ENCODE data around the genes METTL18, PRRC2C and MYOCOS.

DNA sequence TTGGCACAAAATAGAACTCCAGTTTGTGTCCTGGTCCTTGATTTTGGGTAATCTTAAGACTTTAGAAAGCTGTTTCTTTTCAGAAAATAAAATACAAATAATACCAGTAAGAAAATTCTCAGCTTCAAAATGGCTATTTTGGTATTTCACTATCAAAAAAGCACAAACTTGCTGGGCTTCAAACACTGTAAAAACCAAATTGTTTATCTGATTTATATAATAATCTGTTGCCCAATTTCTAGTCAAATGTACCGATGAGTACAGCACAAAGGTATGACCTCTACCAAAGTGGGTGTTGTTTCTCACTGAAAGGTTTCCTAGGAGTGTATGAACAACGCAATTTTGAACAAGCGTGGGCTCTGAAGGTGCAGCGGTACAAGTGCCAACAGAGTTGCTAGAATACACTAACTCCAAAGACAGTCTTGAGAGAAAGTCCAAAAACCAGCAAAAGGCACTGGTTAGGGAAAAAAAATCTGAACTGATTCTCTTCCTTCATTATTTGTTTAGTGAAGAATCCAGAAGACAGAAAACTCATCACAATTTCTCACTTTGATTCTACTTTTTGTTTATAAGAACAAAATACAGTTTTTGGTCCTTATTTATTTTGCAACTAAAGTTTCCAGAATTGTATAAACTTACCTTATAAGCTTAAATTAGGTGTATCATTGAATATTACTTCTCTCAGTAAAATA is 130.4 kb downstream of the ATP1B1 start:
- RRBS = no CpG with 5 or more reads among the region's 4 CpGs
CAGE:
- cytosol, long polyA plus RNA = no peak
- long polyA plus RNA = no peak
- nucleus, long polyA plus RNA = no peak

GRCh38 chr1:169421293-169422062 is 5.8 kb downstream of the CCDC181 start:
- RRBS = no CpG with 5 or more reads among the region's 8 CpGs
CAGE:
- cytosol, long polyA plus RNA = no peak
- long polyA plus RNA = no peak
- nucleus, long polyA plus RNA = no peak

GRCh38 chr1:169459793-169461183 is 25.5 kb downstream of the SLC19A2 start:
- RRBS = 10% methylated on average over 9 of the region's 43 CpGs
CAGE:
- cytosol, long polyA plus RNA = no peak
- long polyA plus RNA = no peak
- nucleus, long polyA plus RNA = no peak

- RRBS = 1% methylated on average over 13 of the region's 56 CpGs
CAGE:
- cytosol, long polyA plus RNA = start-site peak on the minus strand at chr1:169794867-169794901, 67 reads; start-site peak on the plus strand at chr1:169795037-169795090, 608 reads
- long polyA plus RNA = start-site peak on the minus strand at chr1:169794886-169794938, 72 and 61 reads in 2 replicates; start-site peak on the plus strand at chr1:169795037-169795090, 734 and 524 reads in 2 replicates
- nucleus, long polyA plus RNA = start-site peak on the minus strand at chr1:169794857-169794904, 125 reads; start-site peak on the minus strand at chr1:169794969-169795015, 18 reads; start-site peak on the plus strand at chr1:169795037-169795094, 757 reads
These were observed at the start of gene METTL18 for GRCh38 chr1:169794396-169795533. Gene METTL18, minus strand, starts transcription at chr1:169794907.

GRCh38 chr1:169891066-169891394 is 2.7 kb downstream of the SCYL3 start:
- RRBS = no CpG with 5 or more reads among the region's 4 CpGs
CAGE:
- cytosol, long polyA plus RNA = no peak
- long polyA plus RNA = no peak
- nucleus, long polyA plus RNA = no peak

GRCh38 chr1:170218312-170218793 is 72.6 kb downstream of the NTMT2 start:
- RRBS = no CpG with 5 or more reads among the region's 2 CpGs
CAGE:
- cytosol, long polyA plus RNA = no peak
- long polyA plus RNA = no peak
- nucleus, long polyA plus RNA = no peak

GRCh38 chr1:170700788-170701076 is 36.8 kb downstream of the PRRX1 start:
- RRBS = no CpG with 5 or more reads among the region's 1 CpG
CAGE:
- cytosol, long polyA plus RNA = no peak
- long polyA plus RNA = no peak
- nucleus, long polyA plus RNA = no peak

GRCh38 chr1:171141289-171142062 is 43.6 kb upstream of the FMO2 start:
- RRBS = no CpG with 5 or more reads among the region's 5 CpGs
CAGE:
- cytosol, long polyA plus RNA = no peak
- long polyA plus RNA = no peak
- nucleus, long polyA plus RNA = no peak

DNA sequence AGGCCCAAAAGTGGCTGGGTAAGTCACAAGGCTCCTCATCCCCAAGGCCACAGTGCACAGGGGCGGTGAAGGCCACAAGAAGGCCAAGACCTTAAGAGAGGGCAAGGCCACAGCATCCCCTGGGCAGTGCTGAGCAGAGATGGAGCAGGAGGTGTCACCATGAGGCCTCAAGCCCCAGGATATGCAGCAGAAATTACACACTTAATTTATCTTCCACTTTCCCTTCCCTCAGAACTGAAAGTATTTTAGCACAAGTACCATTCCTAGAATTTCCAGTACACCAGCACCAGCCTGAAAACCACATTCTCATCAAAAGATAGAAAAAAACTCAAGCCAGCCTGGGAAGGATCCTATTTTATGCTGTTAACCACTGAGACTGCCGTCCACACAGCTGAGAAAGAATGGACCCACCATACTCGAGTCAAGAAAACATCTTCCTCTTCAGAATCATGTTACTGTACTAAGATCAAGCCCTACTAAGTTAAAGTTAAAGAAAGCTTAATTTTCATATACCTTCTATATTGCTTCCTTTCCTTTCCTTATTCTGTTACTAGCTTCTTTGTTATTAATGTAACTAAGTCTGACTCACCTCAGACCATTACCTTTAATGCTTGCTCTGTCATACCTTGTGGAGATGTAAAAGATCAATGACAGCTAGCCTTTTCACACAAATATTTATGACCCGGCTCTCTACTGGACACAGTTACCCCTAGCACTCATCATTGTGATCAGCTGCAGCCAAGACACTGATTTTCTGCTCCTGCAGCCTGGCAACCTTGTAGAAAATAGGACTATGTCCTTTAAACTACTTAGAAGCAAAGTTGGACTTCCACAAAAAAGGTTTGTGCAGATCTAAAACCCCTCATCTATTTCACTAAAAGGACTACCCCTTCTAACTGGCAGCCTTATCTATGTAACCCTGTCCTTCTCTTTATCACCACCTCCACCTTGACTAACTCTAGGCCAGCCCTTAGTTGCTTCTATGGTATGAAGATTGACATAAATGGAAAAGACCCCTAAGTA is 26.2 kb upstream of the FMO1 start:
- RRBS = no CpG with 5 or more reads among the region's 4 CpGs
CAGE:
- cytosol, long polyA plus RNA = no peak
- long polyA plus RNA = no peak
- nucleus, long polyA plus RNA = no peak

GRCh38 chr1:171358966-171359165 is 44.9 kb downstream of the FMO4 start:
- RRBS = no CpG with 5 or more reads among the region's 1 CpG
CAGE:
- cytosol, long polyA plus RNA = no peak
- long polyA plus RNA = no peak
- nucleus, long polyA plus RNA = no peak

- RRBS = under 1% methylated on average over 10 of the region's 43 CpGs
CAGE:
- cytosol, long polyA plus RNA = start-site peak on the plus strand at chr1:171485552-171485593, 704 reads
- long polyA plus RNA = start-site peak on the plus strand at chr1:171485506-171485593, 2,361 and 1,486 reads in 2 replicates
- nucleus, long polyA plus RNA = start-site peak on the plus strand at chr1:171485508-171485593, 2,296 reads
These were observed at the start of gene PRRC2C for GRCh38 chr1:171485236-171485874. Gene PRRC2C, plus strand, starts transcription at chr1:171485530.

DNA sequence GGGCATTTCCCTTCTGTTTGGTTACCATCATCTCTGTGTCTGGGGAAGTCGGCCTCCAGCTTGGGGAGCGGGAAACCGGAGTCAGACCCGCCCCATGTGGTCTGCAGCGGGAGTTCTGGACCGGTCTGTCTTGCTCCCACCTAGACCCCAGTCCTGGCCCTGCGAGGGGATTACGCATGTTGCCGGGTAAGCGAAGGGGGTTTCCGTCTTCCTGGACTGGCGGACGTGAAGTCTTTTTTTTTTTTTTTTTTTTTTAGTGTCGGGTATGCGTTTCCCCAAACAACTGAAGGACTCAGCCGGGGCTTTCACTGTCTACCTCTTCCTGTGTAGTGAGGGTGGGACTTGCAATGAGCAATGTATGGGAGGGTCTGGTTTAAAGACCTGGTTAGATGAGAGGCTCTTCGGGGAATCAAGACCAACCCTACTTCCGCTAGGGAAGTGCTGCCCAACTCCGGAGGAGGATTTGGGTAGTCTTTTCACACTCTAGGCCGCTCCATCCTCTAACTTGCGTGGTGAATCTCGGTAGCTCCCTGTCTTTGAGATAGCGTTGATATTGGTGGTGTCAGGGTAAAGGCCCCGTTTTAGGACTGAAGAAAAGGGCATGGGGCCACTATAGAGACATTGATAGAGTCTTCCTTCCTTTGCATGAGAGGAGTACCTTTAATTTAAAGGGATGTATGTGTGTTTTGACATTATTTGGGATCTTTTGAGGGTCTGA is 704 bp downstream of the PRRC2C start:
- RRBS = under 1% methylated on average over 11 of the region's 24 CpGs
CAGE:
- cytosol, long polyA plus RNA = no peak
- long polyA plus RNA = no peak
- nucleus, long polyA plus RNA = no peak

- RRBS = no CpG with 5 or more reads among the region's 14 CpGs
CAGE:
- cytosol, long polyA plus RNA = start-site peak on the minus strand at chr1:171532395-171532467, 9 reads
- long polyA plus RNA = start-site peak on the plus strand at chr1:171532360-171532640, 3,930 and 3,083 reads in 2 replicates; start-site peak on the minus strand at chr1:171532530-171532859, 15 and 29 reads in 2 replicates
- nucleus, long polyA plus RNA = start-site peak on the plus strand at chr1:171532369-171532826, 2,838 reads; start-site peak on the minus strand at chr1:171532441-171532464, 10 reads; start-site peak on the minus strand at chr1:171532558-171532596, 10 reads
These were observed 47.1 kb downstream of the PRRC2C start for GRCh38 chr1:171532196-171532994.

GRCh38 chr1:171560711-171561188 is 61.3 kb upstream of the MYOCOS start:
- RRBS = no CpG with 5 or more reads among the region's 2 CpGs
CAGE:
- cytosol, long polyA plus RNA = no peak
- long polyA plus RNA = no peak
- nucleus, long polyA plus RNA = no peak

DNA sequence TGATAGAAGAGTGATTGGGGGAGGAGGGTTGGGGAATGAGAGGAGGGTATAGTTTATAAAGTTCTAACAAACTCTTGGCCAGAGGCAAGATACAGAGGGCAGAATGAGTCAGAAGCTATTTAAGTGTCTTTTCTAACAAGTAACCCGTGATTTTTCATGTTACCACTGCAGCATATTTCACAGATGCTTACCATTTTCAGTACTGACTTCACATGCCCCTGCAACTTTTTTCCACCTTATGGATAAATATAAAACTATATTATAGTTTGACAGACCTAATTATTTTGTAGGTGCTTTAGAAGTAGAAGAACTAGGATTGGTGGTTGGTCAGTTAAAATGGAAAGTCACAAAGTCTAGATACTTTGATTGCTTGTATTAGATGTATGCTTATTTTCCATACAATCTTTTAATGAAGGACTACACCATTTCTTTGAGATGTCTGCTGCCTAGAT is 26.5 kb upstream of the MYOCOS start:
- RRBS = no CpG with 5 or more reads among the region's 1 CpG
CAGE:
- cytosol, long polyA plus RNA = no peak
- long polyA plus RNA = no peak
- nucleus, long polyA plus RNA = no peak

GRCh38 chr1:171600252-171600818 is 21.7 kb upstream of the MYOCOS start:
- RRBS = no CpG with 5 or more reads among the region's 4 CpGs
CAGE:
- cytosol, long polyA plus RNA = no peak
- long polyA plus RNA = no peak
- nucleus, long polyA plus RNA = no peak

GRCh38 chr1:171622076-171622487 is at the start of gene MYOCOS:
Gene MYOCOS, plus strand, starts transcription at chr1:171622243.
- RRBS = no CpG with 5 or more reads among the region's 8 CpGs
CAGE:
- cytosol, long polyA plus RNA = no peak
- long polyA plus RNA = no peak
- nucleus, long polyA plus RNA = no peak

DNA sequence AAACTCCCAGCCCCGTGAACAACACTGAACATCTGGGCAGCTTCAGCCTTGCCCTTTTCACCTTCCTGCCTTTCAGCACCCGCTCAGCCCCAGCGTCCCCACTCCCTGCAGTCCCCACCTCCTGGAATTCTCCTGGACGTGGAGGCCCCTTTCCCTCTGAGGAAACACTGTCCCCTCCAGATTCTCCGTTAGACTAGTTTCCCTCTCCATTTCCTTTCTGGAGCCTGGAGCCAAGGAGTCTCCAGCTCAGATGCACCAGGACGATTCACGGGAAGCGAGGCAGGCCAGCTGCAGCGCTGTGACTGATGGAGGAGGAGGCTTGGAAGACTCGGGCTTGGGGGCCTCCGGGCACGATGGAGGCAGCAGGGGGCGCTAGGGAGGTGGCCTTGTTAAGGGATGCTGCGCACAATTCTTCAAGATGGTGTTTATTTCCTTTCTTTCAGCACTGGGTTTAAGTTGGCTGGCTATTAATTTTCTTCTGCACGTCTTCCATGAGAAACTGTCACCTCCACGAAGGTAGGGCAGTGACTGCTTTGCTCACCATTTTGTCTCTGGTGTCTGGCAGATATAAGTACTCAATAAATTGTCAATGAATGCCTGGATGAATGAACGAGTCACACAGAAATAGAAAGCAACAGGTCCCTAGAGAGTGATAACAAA is 3.0 kb upstream of the MYOC start:
- RRBS = no CpG with 5 or more reads among the region's 17 CpGs
CAGE:
- cytosol, long polyA plus RNA = no peak
- long polyA plus RNA = no peak
- nucleus, long polyA plus RNA = no peak

- RRBS = no CpG with 5 or more reads among the region's 7 CpGs
CAGE:
- cytosol, long polyA plus RNA = no peak
- long polyA plus RNA = no peak
- nucleus, long polyA plus RNA = no peak
These were observed 7.2 kb downstream of the METTL13 start for GRCh38 chr1:171788584-171789228.

DNA sequence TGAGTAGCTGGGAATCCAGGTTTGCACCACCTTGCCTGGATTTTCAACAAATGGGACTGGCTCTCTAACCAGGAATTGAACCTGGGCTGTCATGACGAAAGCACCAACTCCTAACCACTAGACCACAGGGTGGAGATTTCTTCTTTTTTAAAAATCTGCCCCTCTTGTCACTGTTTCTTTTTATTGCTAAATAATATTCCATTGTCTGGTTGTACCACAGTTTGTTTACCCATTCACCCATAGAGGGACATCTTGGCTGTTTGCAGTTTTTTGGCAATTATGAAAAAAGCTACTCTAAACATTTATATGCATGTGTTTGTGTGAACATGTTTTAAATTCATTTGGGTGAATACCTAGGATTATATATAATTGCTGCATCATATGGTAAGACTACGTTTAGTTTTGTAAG is 232.1 kb upstream of the C1orf105 start:
- RRBS = no CpG with 5 or more reads among the region's 2 CpGs
CAGE:
- cytosol, long polyA plus RNA = no peak
- long polyA plus RNA = no peak
- nucleus, long polyA plus RNA = no peak

All from H1 (cell line).